ENCODE measurements around the gene EEF1B2.

DNA sequence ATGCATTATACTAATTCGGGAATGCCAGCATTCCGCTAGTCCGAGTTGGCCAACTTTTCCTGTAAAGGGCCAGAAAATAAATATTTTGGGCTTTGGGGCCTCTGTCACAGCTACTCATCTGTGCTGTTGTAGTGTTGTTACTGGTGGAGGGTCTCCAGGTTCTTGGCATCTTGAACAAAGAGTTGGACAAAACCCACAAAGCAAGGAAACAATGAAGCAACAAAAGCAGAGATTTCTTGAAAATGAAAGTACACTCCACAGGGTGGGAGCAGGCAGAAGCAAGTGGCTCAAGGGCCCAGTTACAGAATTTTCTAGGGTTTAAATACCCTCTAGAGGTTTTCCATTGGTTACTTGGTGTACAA is 154.9 kb downstream of the INO80D start:
- PRO-cap: no peak
- RRBS, 2 experiments: no CpG with 5 or more reads among the region's 3 CpGs

DNA sequence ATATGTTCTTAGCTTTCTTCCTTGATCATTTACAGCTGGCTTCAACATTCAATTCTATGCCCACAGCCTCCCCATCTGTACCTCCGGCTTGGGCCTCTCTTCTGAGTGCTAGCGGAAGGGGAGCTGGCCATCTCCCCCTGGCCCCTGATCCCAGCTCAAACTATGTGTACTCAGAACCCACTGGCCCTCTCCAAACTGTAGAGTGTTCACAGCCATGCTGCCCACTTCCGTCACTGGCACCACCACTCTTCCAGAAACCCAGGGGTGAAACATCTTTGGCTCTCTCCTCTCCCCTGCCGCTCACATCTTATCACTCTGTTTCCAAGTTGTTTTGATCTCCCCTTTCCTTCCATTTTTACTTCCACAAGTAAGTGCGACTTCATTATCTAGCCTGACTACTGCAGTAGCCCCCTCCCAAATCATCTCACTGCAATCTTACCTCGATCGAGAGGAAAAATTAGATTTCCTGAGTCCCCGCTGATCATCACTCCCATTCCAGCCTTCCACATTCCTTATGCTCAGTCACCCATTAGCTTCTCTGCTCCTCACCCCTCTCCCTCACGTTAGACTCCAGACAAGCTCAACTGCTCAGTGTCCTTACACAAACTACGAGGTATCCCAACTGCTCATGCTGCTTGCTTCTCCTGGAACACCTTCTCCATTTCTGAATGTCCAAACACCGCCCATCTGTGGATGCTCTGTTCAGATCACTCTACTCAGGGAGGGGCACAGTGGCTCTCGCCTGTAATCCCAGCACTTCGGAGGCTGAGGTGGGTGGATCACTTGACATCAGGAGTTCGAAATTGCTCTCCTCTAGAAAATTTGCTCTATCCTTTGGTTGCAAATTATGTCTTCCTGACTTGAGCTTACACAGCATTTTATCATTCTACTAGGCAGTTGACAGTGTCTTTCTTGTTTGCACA is 96.7 kb downstream of the INO80D start:
- PRO-cap: no peak
- RRBS, 2 experiments: no CpG with 5 or more reads among the region's 14 CpGs

GRCh38 chr2:206022796-206023037 is 63.3 kb downstream of the INO80D start:
- PRO-cap: no peak
- RRBS, 2 experiments: 94% methylated on average over 2 of the region's 6 CpGs; no CpG with 5 or more reads in 1 of the 2 experiments

DNA sequence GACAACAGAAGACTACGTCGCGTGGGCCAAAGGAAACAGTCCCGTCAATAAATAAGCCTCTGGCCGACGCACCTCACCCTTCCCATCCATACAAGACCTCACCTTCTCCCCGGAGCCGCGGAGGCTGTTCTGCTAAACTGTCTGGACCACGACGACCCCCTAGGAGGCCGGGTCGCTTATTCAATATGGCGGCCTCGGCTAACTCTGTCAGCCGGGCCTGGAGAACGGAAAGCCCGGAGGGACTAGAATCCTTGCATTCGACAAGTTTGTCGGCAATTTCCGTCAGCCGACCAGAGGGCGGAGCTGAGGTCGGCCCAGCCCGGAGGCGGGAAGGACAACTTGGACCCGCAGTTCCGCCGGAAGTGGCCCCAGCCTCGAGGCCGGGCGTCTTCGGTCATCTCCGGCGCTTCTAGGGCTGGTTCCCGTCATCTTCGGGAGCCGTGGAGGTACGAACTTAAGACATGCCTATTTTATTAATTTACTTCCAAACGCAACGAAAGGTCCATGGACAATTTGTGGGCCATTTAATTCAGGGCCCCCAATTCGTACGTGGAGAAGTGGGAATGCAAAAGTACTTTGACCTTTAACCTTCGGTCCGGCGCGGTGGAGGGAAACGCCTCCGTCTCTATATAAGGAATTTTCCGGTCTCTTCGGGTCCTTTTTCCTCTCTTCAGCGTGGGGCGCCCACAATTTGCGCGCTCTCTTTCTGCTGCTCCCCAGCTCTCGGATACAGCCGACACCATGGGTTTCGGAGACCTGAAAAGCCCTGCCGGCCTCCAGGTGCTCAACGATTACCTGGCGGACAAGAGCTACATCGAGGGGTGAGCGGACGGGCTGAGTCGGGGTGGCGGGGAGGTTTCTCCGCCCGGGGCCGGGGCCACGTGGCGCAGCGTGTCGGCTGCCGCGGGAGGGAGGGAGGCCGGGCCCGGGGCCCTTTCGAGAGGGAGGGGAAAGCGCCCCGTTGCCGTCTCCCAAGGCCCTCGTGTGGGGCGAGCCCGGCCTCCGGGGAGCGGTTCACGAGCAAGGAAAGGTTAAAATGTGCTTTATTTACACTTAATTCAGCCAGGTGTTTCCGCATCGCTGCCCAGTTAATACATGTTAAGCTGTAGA is at the start of gene EEF1B2:
EEF1B2 (plus strand) TSS at position 657 of the 1,110 bp plus-strand sequence.
- PRO-cap: bidirectional peak, plus-strand start at position 425 of the sequence, minus-strand start at position 144 of the sequence; unidirectional peak, plus-strand start at position 657 of the sequence
- RRBS, 2 experiments: 1 to 2% methylated on average over 31 to 40 of the region's 89 CpGs

- PRO-cap: no peak
- RRBS, 2 experiments: no CpG with 5 or more reads among the region's 4 CpGs
Observed at GRCh38 chr2:206962915-206963287, 23.6 kb downstream of the CPO start.

- PRO-cap: no peak
- RRBS, 2 experiments: no CpG with 5 or more reads among the region's 11 CpGs
Observed at GRCh38 chr2:207040587-207041093, 101.3 kb downstream of the CPO start.

DNA sequence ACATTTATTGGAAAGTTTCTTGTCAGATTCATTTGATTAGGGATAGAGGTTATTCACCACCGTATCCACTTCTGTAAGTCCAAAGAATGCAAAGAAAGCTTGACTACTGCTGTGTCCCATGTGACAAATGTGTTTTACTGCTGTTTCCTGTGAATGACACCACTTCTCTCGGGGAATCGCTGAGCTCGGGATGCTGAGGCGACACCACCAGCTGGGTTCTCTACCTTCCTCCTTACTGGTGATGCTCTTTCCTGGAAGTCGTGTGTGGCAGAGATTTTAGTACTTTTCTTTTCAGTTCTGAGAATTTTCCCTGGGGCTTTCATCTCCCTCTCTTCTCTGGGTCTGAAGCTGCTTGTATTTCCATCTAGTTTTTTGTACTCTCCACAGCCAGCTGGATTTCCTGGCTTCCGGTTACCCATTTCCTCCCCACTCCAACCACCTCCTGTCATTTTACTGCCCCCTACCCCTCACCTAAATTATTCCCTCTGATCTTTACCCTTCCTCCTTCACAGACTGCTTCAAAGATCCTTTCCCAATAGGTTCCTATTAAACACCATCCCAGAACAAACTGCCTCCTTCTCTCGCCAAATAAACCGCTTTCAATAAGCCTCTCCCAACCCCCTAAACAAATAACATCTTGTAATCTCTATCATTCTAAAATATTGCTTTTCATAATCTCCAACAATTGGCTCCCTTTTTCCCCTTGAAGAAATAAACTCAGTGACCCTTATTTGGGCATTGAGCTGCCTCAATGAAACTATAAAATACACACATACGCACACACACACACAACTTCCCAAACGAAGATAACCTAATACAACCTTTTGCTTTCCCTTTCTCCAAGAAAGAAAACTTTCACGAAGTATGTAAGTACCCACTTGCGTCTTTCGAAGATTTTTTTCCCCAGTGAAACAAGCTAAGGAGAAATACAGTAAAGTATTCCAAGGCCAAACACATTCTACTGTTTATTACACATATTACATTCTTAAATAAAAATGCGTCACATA is 91.3 kb downstream of the KLF7 start:
- PRO-cap: no peak
- RRBS, 2 experiments: no CpG with 5 or more reads among the region's 15 CpGs

- PRO-cap: no peak
- RRBS, 2 experiments: no CpG with 5 or more reads among the region's 8 CpGs
Observed at GRCh38 chr2:207096120-207096726, 69.5 kb downstream of the KLF7 start.

- PRO-cap: no peak
- RRBS, 2 experiments: no CpG with 5 or more reads among the region's 2 CpGs
Observed at GRCh38 chr2:207131581-207132091, 34.1 kb downstream of the KLF7 start.

DNA sequence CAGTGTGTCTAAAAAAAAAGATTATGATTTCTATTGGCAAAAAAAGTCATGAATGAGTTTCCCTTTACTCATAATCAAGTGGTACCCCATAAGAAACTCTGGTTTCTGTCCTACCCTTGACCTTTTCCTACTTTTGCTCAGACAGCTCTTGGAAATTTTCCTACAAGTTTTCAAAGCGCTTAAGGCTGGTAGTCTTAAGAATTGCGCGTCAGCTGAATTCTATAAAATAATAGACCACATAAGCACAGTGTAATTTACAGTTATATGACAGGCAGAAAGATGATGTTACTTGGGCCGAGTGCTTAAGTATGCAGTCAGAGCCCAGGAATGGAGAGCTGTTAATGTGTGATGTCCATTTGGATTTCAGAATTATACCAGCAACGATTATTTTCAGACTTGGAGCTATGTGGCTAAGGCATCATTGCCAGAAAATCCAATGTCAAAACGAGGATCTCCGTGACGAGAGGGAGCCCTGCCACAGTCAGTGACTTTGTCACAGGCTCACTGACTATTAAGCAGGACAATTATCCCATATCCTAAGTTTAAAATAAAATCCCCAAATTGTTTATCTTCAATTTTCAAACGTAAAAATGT is 3.5 kb downstream of the KLF7 start:
- PRO-cap: no peak
- RRBS, 2 experiments: no CpG with 5 or more reads among the region's 9 CpGs

DNA sequence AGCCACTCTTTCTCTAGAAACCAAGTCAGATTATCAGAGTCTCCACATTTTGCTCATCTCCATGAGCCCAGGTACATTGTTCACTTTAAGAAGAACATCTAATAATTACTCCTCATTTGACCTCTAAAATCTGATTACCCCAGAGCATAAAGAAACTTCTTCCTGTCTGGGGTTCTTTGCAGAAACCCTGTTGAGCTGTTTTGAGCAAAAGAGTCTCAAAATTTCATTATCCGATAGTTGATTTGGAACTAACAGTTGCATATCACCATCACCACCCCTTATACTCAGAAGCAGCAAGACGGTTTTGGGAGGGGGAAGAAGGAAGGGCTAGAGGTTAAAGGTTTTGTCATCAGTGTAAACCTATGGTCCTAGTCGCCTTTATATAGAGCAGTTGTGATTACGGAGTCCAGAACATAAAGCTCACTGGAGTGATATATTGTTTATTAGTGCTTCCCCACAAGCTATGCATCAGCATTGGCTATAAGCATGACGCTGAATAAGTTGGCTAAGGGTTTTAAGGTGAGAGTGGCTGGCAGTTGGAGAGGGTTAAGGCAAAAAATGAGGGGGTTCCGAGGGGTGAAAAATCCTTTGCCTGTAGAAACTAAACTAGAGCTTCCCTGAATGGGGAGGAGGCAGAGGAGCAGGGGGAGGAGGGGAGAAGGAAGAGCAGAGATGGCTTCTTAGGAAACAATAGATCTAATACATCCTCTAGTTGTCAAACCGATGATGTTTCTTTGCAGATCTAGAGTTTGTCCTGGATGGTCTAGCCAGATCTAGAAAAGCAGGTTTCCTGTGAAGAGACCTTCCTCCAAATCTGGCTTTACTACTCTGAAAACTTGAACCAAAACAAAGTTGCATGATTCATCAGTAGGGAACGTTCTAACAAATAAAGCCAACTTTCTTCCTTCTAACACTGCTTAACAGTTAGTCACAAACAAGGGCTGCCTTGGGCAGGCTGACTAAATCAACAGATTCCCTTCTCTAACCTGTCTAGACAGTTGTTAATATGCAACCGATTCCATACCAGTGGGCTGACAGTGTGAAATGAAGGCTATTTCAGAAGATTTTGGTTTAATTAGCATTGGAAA is 2.6 kb downstream of the KLF7 start:
- PRO-cap: no peak
- RRBS, 2 experiments: no CpG with 5 or more reads among the region's 9 CpGs

- PRO-cap: no peak
- RRBS, 2 experiments: no CpG with 5 or more reads among the region's 4 CpGs
Observed at GRCh38 chr2:207284609-207284914, 118.8 kb upstream of the KLF7 start.

DNA sequence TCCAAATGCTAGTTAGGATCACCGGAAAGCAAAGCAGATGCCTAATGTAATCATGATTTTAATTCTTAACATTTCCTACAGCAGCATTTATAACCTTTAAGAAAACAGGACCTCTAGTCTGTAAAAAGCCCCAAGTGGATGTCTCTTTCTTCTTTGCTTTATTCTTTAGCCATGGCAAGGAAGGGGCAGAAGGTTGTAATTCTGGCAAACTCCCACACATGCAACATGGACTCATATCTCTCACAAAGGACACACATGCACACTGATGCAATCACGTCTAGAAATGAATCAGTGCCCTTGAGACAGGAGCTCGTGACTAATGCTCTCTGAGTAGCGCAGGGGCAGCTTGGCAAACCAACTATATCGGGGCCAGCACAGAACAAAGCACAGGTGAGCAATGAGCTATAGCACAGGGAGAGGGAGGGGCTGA is 165.0 kb upstream of the KLF7 start:
- PRO-cap: bidirectional peak, plus-strand start at position 361 of the sequence, minus-strand start at position 285 of the sequence
- RRBS, 2 experiments: no CpG with 5 or more reads among the region's 5 CpGs

DNA sequence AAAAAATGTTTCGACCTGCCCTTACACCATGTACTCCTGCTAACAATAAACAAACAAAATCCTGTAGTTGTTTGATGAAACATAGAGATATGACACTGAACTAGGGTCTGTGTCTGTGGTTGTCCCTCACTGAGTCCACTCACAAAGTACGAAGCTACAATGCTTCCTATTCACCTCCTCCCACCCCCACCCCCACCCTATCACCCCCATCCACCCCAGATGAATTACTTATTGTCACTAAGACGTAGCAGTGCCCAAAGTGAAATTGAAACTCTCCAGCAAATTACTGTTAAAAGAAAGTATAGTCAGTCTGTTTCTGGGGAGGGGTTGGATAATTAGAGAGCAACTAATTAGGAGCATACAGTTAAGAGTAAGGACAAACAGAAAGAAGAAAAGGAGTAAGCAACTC is 171.4 kb upstream of the KLF7 start:
- PRO-cap: no peak
- RRBS, 2 experiments: no CpG with 5 or more reads among the region's 3 CpGs

DNA sequence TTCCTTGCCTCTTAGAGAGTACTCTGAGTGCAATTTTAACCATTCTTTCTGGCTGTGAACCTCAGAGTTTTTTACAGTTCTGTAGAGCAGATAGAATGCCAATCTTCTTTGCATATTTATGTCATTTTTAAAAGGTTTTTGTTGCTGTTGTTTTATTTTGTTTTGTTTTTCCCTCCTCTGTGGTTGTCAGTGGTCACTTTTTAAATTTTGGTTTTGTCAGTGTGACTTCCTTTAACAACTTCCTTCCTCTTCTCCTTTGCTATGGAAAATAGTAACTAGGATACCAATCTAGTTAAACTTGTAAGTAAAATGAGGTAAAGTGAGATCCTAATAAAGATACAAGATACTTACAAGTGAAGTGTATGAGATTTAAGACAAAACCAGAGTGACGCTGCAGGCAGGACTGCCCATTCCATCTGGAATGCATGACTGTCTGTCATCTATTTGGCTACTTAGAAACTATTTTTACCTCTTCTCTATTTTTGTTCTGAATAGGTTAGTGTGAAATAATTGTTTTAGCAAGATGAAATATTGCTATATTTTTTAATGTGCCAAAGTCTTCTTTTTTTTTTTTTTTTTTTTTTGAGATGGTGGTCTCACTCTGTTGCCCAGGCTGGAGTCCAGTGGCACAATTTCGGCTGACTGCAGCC is 30.6 kb upstream of the CREB1 start:
- PRO-cap: no peak
- RRBS, 2 experiments: no CpG with 5 or more reads among the region's 2 CpGs

GRCh38 chr2:207530548-207531091 is 858 bp downstream of the CREB1 start:
- PRO-cap: bidirectional peak, plus-strand start at chr2:207531038, minus-strand start at chr2:207530806
- RRBS, 2 experiments: 2 to 5% methylated on average over 3 of the region's 31 CpGs

DNA sequence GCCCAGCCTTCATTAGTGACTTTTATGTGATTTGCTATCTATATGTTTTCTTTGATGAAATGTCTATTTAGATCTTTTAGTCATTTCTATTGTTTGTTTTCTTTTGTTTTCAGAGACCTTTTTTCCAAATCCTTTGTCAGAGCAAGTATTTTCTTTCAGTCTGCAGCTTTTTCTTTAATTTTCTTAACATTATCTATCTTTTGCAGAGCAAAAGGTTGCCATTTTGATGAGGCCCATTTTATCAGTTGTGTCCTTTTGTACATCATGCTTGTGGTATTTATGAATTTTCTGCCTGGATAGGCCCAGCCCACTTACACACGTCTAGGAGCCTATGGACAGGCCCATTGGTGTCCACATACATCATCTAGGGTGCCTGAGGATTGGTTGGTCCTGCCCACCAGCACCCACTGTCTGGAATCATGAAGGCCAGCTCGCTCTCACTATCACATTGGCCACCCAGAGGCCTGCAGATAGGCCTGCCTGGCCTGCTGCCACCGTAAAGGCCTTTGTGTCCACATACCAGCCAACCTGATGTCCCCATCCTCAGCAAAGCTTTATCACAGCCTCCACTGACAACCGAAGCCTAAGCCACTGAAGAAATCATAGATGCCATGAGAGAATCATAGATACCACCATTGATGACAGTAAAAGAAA is 40.4 kb downstream of the METTL21A start:
- PRO-cap: no peak
- RRBS, 2 experiments: no CpG with 5 or more reads among the region's 4 CpGs

DNA sequence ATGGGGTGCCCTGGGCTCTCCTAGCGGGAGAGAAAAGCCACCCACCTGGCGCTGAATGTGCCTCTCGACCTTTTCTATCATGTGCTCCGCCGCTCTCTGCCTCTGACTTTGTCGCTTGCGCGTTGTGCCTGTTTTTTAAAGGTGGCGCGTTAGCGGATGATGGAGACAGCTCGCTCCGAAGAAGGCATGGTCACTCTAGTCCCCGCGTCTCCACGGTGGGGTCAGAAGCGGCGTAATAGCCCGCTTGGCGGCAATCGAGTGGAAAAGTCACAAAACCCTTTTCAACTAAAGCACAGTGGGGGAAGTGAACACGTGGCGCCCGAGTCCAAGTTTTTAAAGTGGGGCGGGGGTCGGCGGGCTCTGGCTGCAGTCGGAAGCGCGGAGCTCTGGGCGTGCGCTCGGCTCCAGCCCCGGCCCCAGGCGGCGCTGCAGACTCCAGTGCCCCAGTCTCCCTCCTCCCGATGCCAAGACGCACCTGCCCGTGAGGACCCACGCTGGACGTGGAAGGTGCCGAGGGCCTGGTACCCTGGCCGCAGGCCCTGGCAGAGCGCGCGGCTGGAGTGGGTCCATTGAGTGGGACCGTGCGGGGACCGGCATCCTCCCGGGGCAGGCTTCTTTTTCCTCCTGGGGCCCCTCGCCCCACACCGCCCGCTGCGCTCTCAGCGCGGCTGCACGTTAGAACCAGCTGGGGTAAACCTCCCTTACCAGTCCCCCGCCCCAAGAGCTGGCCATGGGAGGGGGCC is 609 bp upstream of the METTL21A start:
- PRO-cap: bidirectional peak, plus-strand start at position 127 of the sequence, minus-strand start at position 98 of the sequence; unidirectional peak, minus-strand start at position 389 of the sequence
- RRBS, 2 experiments: no CpG with 5 or more reads among the region's 58 CpGs

DNA sequence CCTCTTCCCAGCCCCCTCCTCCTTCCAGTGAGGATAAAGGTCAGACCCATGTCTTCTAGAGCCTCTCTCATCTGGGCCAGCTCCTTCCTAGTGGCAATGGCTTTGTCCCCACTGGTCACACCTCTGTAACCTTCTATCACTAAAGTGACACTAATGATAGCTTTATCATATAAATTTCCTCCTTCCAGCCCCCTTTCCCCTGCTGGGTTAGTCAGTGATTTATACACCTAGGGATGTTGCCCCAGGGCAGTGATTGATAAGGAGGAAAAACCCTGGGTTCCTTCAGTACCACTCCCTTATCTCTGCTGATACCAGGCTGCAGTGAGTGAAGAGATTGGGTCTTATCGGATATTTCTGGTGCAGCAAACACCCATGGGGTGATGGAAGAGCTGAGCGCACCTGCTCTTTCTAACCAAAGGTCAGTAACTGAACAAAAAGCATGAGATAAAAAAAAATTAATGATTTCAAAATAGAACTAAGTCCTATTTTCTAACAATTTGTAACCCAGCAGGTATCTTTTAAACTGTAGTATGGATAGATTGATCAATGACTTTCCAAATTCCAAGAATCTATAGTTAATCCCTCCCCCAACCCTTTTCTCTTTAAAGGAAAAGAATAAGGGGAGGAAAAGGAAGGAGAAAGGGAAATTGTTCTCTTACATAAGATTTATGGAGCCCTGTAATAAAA is 62.2 kb upstream of the FZD5 start:
- PRO-cap: no peak
- RRBS, 2 experiments: no CpG with 5 or more reads among the region's 2 CpGs

DNA sequence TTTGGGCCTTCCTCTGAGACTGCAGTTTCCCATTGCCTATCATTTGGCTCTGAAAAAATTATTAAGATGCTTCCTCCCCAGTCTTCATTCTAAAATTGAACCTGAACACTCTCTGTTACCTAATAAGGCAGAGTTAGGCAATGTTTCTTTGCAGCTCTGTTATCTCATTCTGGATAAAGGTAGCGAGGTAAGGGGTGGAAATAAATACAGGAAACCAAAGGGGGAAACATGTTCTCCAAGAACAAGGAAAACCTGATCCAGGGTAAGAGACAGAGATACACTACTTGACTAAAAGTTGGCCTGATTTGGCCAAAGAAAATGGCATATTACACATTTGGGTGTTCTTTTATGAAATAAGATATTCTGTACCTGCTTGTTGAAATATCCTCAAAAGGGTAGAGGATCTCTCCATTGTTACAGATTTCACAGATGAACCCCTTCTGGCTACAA is 91.1 kb upstream of the FZD5 start:
- PRO-cap: no peak
- RRBS, 2 experiments: no CpG with 5 or more reads among the region's 1 CpG

Measured in astrocyte (in vitro differentiated cells and primary cell).